Neutrophil (primary cell): ENCODE measurements around the genes PAFAH1B2 and PCSK7.

DNA sequence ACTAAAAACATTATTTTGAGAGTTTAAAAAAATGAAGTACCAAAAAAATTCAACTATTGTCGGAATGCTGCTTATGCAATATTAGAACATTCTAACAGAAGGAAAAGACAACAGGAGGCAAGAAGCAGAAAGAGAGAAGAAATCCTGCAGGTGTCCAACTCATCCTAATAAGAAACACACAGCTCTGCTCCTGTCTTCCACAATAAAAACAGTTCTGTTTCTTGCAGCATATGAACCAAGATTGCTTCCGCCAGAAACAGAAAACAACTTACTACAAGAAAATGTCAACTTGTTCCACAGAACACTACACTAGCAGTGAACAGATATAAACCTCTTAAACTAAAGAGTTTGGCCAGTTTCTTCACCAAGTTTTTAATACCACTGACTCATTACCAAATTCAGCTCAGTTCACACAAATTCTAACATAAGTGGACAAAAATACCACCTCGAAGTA lies 14.6 kb downstream of the SIK3 start:
- PRO-cap = no peak

DNA sequence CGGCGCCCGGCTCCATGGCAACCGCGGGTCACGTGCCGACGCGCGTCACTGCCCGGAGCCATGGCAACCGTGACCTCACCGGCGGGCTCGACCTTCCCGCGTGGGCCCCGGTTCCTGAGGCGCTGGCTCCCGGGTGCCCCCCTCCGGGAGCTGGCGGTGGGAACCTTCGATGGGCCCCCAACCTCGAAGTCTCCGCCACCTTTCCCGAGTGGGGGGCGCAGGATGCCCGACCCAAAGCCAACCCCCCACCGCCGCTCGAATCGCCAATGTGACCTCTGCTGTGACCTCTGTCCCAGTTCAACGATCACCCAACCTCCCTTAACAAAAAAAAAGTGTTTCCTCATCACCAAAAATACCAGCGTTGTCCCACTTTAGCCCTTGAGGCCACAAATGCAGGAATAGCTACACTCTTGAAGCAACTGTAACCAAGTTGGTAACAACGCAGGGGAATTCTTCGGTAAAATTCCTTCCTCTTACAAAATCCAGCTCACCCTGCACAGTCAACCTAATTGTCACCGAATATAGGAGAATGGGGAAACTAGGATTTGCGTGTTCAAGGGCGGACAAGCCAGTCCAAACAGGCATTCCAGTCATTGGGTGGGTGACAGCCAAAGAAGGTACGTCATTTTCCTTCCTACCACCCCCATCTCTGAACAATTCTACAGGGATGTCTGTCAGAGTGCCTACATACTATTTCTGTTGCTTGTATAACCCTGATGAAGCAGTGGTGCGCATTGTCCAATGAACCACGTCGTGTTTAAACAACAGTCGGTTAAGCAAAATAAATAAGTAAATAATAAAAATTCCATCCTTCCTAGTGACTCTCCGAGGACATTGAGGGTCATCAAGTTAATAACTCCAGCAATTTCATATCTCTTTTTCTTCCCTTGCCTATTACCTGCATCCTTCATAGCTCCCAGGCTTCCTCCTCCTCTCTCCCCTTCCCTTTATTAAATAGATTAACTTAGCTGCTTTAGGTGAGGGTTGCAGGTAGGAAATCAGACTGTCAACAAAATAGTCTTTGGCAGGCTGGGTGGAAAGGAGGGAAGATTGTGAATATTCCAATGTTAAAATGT lies 644 bp upstream of the SIK3 start:
- PRO-cap = bidirectional peak, plus-strand start at position 93 of the sequence, minus-strand start outside the sequence

DNA sequence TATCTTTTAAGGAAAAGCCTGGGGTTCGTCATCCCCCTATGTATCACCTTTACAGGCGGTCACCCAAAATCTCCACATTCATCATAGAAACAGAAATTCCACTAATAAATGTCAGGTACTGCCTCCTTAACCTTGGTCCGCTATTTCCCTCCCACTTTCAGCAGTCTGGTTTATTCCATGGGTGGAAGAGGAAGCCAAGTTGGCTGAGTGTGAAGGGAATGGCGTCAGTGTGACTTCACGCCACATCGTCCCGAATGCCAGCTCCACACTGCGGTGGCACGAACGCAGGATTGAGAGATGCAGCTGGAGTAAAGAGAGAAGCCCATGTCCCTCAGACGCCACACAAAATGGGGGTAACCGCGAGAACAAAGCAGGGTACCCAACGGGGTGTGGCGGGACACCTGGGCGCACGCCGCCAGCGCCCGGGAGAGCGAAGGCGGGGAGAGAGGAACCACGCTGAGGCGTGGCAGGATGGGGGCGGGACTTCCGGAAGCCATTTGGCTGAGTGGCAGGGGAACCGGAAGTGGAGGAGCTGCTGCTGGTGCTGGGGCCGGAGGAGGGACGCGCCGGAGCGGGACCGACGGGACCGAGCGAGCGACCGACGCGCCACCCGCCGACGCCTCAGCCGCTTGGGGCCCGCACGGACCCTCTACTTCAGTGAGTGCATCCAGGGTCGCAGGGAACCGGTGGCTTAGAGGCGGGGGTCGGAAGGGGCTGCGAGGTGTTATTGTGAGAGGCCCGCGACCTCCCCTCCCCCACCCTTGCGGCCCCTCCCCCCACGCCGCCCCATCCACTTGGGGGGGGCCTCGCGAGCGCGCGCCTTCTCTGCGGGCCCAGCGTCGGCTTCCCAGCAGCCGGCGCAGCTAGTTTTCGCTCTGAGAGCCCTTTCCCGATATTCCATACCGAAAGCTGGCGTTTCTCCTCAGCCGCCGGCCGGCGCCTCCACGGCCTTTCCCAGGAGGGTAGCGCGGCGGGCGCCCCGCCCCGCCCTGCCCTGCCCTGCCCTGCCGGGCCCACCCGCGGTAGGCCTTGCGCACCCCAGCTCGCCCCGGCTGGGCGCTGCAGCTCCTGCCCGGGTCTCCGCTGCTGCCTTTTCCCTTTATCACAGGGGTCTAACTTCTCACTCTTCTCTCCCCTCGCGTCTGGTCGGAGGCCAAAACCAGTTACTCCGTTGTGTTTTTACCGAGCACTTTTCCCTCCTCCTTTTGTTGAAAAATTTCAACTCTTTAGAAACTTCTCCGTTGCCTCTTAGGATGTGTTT lies at the start of gene PAFAH1B2:
TSS of gene PAFAH1B2 (plus strand) at position 526 of the 1,261 bp plus-strand sequence.
- PRO-cap = bidirectional peak, plus-strand start at position 526 of the sequence, minus-strand start at position 445 of the sequence

GRCh38 chr11:117188606-117189439 lies 10.3 kb downstream of the SIDT2 start:
- PRO-cap = no peak

DNA sequence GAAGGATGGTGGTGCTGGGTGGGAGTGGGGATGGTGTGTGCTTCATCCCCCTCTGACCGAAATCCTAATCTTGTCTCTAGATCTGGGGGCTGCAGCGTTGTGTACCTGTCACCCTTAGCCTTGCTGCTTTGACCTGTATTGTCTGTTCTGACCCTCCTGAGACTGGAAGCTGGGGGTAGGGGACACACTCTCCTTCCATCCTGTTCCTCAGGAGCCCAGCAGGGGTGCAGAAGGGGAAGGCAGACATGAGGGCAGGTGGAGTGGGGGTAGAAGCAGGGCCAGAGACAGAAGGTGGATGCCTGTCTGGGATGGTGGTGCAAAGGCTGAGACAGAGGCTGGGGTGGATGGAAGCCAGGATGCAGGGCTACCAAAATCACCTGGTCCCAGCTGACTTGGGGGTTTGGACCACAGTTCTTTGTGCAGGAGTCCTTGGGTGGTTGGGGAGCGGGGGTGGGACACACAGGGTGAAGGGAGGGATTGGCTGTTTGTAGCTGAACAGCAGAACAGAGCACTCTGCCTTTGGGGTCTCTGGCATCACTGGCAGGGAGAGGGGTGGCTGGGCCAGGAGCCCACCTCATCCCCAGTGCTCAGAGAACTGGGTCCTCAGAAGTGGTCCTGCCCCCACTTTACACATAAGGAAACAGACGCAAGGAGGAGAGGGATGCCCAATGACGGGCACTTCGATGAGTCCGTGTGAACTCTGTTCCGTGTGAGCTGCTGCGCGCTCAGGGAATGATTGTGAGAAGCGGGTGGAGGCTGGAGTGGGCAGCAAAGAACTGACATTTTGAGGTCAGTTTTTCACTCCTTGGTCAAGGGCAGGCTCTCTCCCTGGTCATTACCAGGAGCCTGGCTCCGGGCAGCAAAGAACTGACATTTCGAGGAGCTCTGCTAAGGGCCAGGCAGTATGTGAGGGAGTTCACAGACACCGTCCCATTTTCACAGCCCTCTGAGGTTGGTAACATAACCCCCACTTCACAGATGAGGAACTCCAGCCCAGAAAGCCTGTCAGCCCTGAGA lies 1.8 kb downstream of the TAGLN start:
- PRO-cap = no peak

DNA sequence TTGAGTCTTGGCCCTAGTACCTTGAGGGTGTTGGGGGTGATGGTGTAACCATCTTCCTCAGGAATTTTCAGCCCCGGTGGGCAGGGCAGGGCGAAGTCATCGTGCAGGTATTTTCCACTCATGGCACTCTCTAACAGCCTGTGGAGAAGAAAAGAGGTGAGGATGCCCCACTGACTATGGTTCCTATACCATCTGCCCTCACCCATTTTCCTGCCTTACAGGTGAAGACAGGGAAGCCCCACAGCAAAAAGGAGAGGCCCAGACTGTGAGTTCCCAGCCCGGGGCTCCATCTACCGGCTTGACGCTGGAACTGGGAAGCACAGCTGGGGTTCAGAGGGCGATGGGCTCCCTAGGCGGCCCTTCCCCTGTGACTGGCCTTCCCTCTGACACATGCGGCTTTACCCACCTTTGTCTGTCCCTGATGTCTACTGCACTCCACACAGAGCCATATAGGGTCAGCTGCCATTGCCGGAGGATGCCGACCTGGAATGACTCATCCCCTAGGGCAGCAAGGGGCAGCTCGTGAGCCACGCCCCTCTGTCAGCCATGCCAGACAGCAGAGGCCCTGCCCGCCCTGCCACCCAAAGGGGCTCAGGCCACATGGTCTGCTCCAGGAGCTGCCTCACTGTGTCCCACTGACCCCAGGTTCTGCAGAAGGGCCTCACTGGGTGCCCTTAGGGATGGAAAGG lies 7.6 kb downstream of the TAGLN start:
- PRO-cap = no peak

DNA sequence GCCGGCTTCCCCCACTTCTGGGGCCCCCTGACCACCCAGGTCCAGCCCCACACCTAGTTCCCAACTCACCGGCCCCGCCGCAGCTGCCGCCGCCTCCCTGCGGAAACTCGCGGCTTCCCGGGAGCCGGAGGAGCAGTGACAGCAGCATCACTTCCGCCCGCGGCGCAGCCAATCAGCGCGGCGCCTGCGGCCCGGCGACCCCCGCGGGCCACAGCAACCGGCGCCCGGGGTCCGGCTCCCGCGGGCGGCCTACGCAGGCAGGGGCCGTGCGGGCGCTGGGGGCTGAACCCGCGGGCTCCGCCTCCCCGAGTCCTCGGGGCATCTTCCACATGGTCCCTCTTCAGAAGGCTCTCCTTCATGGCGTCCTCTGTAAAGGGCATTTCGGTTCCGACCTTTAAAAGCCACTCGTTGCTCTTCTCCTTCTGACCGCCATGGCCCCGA lies at the start of gene PCSK7:
TSS of gene PCSK7 (minus strand) at position 116 of the 441 bp plus-strand sequence.
- PRO-cap = unidirectional peak, minus-strand start at position 81 of the sequence

GRCh38 chr11:117244148-117244859 lies 11.8 kb downstream of the RNF214 start:
- PRO-cap = no peak

GRCh38 chr11:117795796-117796463 lies 1.1 kb downstream of the DSCAML1 start:
- PRO-cap = no peak

- PRO-cap = no peak
Measured at GRCh38 chr11:117817930-117818655, 6.5 kb downstream of the FXYD2 start.

- PRO-cap = no peak
Measured at GRCh38 chr11:117827775-117828516, 3.4 kb upstream of the FXYD2 start.

DNA sequence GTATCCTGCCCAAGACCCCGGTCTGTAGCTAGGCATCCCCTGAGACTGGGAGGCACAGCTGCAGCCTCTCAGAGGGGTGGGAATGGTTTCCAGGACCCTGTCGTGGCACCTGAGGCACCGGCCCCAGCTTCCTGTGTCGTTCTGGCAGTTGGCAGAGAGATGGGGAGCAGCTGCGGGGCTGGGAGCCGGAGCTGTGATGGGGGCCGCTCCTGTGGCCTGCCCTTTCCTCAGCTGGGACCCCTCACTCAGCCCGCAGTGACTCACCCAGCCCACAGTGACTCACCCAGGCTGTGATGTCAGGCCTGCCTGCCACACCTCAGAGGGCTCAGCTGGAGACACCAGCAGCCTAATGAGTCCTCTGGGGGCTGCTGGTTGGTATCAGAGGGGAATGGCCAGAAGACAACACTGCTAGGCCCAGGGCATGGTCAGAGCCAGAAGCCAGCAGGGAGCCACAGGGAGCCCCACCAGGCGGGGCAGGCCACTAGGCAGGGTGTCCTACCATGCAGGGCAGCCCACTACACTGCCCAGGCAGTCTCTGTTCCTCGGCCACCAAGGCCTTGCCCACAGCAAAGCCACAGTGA lies 4.1 kb upstream of the FXYD2 start:
- PRO-cap = no peak

DNA sequence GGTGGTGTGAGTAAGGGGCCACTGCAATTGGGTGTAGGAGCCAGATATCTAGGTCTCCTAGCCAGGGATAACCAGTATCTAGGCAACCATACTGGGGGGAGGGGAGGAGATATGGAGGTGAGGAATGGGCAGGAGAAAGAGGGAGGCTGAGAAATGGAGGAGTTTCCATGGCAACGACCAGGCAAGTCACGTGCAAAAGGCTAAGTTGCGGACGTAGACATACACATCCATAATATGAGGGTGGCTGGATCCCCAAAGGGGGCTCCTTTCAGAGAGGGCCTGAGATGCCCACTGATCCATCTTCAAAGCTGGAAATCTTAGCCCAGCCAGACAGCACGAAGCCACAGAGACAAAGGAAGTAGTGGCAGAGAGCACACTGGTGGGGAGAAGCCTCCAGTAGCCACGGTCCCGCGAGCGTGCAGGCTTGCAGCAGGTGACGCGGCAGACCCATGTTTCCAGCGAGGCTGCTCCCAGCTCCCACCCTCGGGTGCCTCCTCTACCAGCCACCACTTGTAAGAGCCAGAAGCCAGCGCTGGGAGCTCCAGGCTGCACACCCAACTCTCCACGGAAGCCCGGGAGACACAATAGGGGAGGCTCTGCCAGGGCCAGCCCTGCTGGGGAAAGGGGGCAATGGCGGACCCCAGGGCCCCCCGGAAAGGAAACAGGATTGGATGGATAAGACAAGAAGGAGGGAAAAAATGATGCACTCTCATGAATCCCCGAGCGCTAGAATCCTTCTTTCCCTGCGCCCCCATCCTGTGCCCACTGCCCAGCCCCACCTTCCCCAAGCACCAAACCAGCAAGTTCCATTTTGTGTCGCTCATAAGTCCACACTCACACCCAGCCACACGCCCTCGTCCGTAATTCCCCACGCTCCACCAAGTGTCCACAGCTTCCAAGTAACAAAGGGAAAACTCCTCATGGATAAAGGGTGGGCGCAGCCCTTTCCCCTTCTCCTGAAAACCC lies 849 bp downstream of the FXYD6 start:
- PRO-cap = no peak

DNA sequence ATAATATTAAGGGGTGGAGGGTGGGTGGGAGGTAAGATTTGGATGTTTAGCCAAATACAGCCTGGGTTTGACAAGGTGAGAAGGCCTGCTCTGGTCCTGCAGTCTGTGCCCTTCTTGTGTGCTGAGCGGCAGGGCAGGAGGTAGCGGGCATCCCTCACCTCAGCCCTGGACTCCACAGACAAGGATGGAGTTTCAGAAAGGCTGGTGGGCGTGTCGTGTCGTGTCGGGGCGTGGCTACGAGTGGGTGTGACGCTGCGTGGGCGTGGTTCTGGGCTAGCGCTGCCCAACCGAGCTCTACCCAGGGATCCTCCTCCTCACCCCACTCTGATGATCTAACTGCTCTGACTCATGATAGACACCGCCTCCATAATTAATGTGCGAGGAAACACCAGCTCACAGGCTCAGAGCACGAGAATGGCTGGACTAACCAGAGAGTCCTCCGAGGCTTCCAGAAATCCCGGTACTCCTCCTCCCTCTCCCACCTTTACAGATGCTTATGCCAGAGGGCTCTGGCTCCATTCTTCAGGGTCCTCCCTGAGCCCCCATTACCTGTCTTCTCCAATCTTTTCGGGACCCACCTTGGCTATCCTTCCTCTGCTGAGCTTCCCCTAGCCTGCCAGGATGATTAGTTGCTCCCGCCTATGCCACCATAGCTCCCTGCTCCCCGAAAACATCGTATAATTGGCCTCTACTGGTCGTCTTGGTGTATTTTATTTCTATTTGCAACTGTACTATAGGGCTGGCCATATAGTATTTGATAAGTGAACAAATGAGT lies 21.9 kb downstream of the TMPRSS13 start:
- PRO-cap = no peak

GRCh38 chr11:117951164-117952005 lies 22.2 kb upstream of the TMPRSS13 start:
- PRO-cap = no peak

GRCh38 chr11:117970700-117971134 lies 15.5 kb upstream of the IL10RA start:
- PRO-cap = no peak

DNA sequence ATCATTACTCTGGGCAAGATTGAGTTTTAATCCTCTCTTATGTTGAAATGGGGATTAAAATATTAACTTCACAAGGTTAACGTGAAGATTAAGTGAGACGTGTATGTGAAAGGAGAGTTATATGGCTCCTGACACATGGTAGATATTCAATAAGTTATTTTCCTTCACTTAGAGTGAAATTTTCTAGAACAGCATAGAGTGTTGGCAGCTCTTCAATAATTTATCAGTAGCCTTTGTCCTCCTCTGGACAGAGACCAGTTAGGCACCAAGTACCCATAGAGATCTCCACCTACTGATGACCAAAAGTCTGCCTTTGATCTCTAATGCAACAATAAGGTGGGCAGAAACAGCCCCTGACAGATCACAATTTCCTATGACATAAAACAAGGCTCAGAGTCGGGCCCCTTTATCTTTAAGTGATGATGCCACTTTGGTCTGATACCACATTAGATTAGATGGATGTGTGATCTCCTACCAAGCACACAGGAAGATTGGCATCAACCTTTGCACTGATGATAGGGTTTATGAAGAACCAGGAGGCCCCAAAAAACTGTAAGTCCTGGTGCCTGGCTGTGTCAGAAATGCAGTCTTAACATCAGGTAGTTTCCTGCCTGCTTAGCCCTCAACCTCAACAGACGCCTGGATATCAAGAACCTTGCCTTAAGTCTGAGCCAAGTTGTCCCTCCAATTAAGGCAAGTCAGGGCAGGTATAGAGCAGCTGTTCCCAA lies 30.8 kb upstream of the TMPRSS4 start:
- PRO-cap = no peak

- PRO-cap = no peak
Measured at GRCh38 chr11:118074662-118075308, 2.1 kb upstream of the TMPRSS4 start.

GRCh38 chr11:118084191-118084840 lies 2.4 kb downstream of the SMIM35 start:
- PRO-cap = no peak

DNA sequence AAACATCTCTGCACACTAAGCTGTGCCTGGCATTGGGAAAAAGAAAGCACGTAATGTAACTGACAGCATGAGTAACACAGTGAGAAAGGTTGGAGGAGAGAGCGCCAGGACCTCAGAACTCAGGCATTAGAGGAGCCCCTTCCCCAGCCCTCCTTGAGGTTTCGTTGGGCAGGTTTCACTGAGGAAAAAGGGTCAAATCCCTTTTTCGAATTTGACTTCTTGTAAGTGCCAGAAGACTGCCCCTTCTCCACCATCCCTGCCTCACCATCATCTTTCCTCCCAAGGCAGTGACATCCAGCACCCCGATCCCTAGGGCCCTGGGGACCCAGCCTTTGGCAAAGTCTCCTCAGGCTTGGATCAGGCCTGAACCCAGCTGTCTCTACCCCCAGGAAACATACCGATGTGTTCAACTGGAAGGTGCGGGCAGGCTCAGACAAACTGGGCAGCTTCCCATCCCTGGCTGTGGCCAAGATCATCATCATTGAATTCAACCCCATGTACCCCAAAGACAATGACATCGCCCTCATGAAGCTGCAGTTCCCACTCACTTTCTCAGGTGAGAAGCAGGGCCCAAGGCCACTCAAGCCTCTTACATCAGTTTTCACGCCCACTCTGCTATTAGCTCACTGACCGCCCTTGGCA lies 26.2 kb upstream of the SMIM35 start:
- PRO-cap = no peak